ENCODE measurements around a stretch of chr13.

- PRO-cap = no peak
- RAMPAGE, long total RNA, 3 experiments = no peak in any of the 3 experiments
These were observed 6.3 kb downstream of the SPRY2 start for GRCh38 chr13:80334561-80335188.

DNA sequence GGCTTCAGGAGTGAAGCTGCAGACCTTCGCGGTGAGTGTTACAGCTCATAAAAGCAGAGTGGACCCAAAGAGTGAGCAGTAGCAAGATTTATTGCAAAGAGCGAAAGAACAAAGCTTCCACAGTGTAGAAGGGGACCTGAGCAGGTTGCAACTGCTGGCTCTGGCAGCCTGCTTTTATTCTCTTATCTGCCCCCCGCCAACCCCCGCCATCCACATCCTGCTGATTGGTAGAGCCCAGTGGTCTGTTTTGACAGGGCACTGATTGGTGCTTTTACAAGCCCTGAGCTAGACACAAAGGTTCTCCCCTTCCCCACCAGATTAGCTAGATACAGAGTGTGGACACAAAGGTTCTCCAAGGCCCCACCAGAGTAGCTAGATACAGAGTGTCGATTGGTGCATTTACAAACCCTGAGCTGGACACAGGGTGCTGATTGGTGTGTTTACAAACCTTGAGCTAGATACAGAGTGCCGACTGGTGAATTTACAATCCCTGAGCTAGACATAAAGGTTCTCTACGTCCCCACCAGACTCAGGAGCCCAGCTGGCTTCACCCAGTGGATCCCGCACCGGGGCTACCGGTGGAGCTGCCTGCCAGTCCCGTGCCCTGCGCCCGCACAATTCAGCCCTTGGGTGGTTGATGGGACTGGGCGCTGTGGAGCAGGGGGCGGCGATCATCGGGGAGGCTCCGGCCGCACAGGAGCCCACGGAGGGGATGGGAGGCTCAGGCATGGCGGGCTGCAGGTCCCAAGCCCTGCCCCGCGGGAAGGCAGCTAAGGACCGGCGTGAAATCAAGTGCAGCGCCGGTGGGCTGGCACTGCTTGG, 999.4 kb upstream of the SPRY2 start:
- PRO-cap = no peak
- RAMPAGE, long total RNA, 3 experiments = no peak in any of the 3 experiments

DNA sequence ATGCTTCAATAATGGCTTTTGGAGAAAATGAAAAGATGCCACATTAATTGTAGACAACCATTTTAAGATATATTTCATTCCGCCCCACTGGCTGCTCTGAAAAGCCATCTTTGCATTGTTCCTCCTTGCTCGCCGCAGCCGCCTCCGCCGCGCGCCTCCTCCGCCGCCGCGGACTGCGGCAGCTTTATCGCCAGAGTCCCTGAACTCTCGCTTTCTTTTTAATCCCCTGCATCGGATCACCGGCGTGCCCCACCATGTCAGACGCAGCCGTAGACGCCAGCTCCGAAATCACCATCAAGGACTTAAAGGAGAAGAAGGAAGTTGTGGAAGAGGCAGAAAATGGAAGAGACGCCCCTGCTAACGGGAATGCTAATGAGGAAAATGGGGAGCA, 1348.9 kb upstream of the SPRY2 start:
- PRO-cap = no peak
- RAMPAGE, long total RNA, 3 experiments = no peak in any of the 3 experiments

GRCh38 chr13:84649819-84650178, 767.5 kb upstream of the SLITRK1 start:
- PRO-cap = no peak
- RAMPAGE, long total RNA, 3 experiments = no peak in any of the 3 experiments

DNA sequence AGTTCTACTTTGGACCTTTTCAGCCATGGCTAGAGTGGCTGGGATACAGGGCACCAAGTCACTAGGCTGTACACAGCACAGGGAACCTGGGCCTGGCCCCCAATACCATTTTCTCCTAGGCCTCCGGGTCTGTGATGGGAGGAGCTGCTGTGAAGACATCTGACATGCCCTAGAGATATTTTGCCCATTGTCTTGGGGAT, 1747.9 kb upstream of the GPC5 start:
- PRO-cap = no peak
- RAMPAGE, long total RNA, 3 experiments = no peak in any of the 3 experiments

DNA sequence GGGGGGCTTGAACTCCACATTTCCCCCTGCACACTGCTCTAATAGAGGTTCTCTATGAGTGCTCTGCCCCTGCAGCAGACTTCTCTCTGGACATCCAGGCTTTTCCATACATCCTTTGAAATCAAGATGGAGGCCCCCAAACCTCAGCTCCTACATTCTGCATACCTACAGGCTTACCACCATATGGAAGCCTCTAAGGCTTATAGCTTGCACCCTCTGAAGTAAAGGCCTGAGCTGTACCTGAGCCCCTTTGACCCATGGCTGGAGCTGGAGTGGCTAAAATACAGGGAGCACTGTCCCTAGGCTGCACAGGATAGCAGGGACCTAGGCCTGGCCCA, 1137.1 kb upstream of the GPC5 start:
- PRO-cap = no peak
- RAMPAGE, long total RNA, 3 experiments = no peak in any of the 3 experiments

GRCh38 chr13:90495499-90495807, 903.0 kb upstream of the GPC5 start:
- PRO-cap = no peak
- RAMPAGE, long total RNA, 3 experiments = no peak in any of the 3 experiments

- PRO-cap = no peak
- RAMPAGE, long total RNA, 3 experiments = no peak in any of the 3 experiments
These were observed 264.0 kb upstream of the GPC5 start for GRCh38 chr13:91134454-91134786.

DNA sequence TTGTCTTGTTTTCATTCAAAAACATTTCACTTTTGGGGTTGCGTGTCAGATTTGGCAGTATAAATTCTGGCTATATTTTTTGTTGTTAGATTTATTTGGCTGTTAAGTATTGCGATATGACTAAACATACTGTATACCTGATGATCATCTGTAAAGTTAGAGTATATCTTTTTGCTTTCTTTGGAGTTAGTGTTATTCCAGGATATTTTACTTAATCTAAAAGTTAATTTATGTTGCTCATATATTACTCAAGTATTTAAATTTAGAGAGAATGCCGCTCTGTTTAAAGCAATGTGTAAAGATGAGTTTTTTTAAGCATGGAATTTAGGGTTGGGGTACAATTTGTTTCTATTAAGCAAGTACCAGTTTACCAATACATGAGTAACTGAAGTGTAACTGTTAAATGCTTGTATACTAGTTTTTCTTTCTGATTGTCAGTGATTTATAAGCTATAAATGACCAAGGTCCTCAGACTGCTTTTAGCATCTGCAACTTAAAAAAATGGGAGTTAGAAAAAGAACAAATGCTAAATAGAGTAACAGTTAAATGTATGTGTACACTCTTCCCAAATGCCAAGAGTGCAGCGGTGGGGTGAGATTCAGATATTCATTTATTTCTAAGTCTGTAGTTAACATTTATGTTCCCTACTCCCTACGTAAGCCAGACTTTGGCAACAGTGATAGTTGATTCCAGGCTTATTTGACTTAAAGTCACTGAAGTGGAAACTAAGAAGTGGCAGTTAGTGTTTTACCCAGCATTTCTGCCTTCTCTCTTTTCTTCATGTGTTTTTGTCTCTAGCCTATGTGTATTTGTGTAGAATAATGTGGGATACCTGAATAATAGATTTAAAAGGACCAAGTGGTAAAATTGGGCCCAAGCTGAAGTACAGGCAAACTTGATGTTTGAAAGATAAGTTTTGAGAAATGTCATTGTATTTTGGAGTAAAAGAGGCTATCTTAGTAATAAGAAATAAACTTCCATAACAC, 46.6 kb upstream of the GPC5 start:
- PRO-cap = no peak
- RAMPAGE, long total RNA, 3 experiments = no peak in any of the 3 experiments

- PRO-cap = no peak
- RAMPAGE, long total RNA, 3 experiments = no peak in any of the 3 experiments
These were observed 40.2 kb upstream of the GPC5 start for GRCh38 chr13:91357952-91358926.

GRCh38 chr13:93224428-93225174, 2.0 kb upstream of the GPC6 start:
- PRO-cap = no peak
- RAMPAGE, long total RNA, 3 experiments = no peak in any of the 3 experiments

- PRO-cap = no peak
- RAMPAGE, long total RNA, 3 experiments = no peak in any of the 3 experiments
These were observed 820 bp upstream of the GPC6 start for GRCh38 chr13:93225625-93226348.

DNA sequence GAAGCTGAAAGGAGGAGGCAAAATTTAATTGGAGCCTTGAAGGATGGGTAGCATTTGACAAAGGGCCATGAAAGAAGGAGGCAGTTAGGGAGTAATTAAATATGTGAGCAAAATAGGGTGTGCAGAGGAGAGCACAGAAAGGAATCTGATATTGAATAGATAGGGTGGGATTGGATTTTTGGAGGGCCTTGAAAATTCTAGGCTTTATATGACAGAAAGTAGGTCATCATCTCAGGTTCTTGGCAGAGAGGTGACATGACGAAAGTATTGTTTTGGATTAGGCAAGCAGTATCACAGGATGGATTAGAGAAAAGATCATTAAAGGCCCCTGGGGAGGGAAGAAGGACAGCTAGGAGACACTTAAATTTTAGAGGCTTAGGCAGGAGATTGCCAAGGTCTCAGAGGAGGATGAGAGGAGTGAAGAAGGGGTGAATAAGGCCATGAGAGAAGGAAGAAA, 8.6 kb downstream of the GPC6 start:
- PRO-cap = no peak
- RAMPAGE, long total RNA, 3 experiments = start-site peak on the plus strand in 1 of 3 experiments, centred at position 107 of the sequence, 13 reads per replicate

DNA sequence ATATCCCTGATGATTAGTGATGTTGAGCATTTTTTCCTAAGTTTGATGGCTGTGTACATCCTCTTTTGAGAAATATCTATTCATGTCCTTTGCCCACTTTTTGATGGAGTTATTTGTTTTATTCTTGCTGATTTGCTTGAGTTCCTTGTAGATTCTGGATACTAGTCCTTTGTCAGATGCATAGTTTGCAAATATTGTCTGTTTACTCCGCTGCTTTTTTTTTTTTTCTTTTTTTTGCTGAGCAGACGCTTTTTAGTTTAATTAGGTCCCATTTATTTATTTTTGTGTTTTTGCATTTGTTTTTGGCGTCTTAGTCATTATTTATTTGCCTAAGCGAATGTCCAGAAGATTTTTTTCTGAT, 114.9 kb downstream of the GPC6 start:
- PRO-cap = no peak
- RAMPAGE, long total RNA, 3 experiments = no peak in any of the 3 experiments

- PRO-cap = no peak
- RAMPAGE, long total RNA, 3 experiments = start-site peak on the plus strand in 1 of 3 experiments, at chr13:94119626-94120086 at its widest, 9 reads per replicate
These were observed 360.0 kb downstream of the DCT start for GRCh38 chr13:94119355-94119948.

DNA sequence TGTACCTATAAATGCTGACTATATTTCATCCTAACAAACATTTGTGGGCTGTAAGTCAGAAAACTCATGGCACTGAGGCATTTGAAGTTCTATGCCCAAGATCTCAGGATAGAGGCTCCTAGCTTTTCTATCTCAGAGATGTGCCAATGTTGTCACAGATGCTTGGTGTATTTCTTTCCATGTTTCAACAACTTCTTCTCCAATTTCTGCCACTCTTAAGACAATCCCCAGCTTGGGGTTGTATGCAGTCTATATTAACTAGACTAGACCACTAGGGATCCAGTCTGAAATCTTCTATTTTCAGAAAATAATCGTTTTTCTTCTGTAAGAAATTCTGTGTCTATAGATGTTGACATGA, 86.3 kb downstream of the OXGR1 start:
- PRO-cap = no peak
- RAMPAGE, long total RNA, 3 experiments = no peak in any of the 3 experiments

DNA sequence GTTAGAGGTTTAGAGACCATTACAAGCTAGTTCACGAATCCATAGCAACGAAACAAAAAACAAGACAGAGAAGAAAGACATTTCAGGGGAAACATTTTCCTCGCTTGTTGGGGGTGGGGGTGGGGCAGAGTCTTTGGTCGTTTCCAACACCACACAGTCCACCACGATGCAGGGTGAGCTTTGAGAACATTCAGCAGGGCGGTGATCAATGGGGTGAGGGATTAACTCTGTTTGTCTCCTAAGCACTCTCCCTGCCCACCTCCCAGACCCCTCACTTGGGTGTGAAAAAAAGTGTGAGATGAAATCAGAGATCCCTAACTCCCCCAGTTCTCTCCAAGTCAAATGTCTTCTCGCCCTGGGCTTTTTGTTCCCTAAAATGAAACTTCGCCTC, 579 bp downstream of the OXGR1 start:
- PRO-cap = no peak
- RAMPAGE, long total RNA, 3 experiments = no peak in any of the 3 experiments

- PRO-cap = no peak
- RAMPAGE, long total RNA, 3 experiments = no peak in any of the 3 experiments
These were observed 54.8 kb downstream of the MBNL2 start for GRCh38 chr13:97276794-97277407.

DNA sequence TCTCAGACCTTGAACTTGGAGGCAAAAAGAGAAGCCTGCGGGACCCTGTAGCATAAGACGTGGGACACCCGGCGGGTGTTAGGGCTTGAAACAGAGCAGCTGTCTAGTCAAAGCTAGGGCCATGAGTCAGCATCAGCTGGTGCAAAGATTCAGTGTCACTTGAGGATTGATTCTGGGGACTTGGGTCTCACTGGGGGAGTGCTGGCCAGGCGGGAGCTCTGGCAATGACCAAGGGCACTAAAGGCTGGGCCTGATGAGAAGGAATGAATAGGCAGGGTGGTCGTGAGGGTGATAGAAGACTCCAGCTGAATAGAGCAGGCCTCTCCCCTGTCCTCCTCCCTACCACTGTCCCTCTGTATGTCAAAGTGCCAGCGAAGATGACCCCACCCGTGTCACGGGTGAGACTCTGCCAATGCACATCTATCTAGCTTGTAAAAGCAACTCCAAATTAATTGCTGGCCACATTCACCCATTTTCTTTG, 97.1 kb downstream of the MBNL2 start:
- PRO-cap = no peak
- RAMPAGE, long total RNA, 3 experiments = no peak in any of the 3 experiments

DNA sequence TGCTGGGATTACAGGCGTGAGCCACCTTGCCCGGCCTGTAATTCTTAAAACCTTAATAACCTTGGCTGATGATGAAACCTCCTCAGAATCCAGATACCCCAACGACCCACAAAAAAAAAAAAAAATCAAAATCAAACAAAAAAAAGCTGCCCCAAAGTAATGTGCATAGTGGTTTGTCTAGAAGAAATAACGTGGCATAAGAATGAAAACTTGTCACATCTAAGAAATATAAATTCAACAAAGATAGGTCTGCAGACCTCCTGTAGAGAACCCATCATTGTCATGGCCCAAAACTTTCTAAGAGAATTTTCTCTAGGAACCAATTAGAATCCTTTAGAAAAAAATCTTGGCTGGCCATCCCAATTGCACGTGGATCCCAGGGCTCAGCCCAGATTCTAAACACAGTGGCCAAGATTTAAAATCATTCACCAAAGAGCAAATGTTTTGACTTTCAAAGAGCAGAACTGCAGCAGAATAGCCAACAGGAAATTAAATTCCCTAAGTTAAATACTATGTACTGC, 21.2 kb downstream of the IPO5 start:
- PRO-cap = no peak
- RAMPAGE, long total RNA, 3 experiments = no peak in any of the 3 experiments